Subcutaneous preadipocyte (primary cell): ENCODE measurements around the gene CRTAC1.

- CAGE, long polyA plus RNA = no peak
These were observed 581 bp downstream of the SFRP5 start for GRCh38 chr10:97770931-97771905.

GRCh38 chr10:97772384-97772822 is 604 bp upstream of the SFRP5 start:
- CAGE, long polyA plus RNA = no peak

- CAGE, long polyA plus RNA = no peak
These were observed 7.5 kb upstream of the GOLGA7B start for GRCh38 chr10:97842177-97842425.

GRCh38 chr10:97882301-97882644 is 32.6 kb downstream of the GOLGA7B start:
- CAGE, long polyA plus RNA = no peak

DNA sequence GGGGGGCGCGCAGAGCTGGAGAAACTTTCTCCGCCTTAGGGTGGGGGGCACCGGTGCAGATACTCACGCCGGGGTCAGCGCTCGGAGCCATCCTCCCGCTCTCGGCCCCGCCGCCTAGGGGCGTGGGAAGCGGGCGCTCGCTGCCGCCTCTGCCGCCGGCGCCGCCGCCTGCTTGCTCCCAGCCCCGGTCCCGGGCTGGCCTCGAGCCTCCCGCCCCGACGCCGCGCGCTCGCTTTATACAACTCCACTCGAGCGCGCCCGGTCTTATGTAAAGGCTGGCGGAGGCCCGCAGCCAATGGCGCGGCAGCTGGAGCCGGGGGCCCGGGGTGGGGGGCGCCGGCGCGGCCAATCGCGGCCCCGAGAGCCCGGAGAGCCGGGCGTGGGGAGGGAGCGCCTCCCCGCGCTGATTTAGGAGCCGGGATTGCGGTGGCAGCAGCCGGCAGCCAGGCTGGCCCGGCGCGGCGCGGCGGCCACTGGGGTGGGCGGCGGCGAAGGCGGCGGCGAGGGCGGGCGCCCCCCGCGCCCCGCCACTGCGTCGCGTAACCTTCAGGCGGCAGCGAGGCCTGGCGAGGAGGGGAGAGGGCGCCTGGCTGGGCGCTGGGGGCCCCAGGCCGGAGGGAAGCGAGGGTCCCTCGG is at the start of gene CRTAC1:
TSS of gene CRTAC1 (minus strand) at position 240 of the 636 bp plus-strand sequence.
- CAGE, long polyA plus RNA = no peak

- CAGE, long polyA plus RNA = no peak
These were observed 50.7 kb downstream of the R3HCC1L start for GRCh38 chr10:98185079-98185704.

DNA sequence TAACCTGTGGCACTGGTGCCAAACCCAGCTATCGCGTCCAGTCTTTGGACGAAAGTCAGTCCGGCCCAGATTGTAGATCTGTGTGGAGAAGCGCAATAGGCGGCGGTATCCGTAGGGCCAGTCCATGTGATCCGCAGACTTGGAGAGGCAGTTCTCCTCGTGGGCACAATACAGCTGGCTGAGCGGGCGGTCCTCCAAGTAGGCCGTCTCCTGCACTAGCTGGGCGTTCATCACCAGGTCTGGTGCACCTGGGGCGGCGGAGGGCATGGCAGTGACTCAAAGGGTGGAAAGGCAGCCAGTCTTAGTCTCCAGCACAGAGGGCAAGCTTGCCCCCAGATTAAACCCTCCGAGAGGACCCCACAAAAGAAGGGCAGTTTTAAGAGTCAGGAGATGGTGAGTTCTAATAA is 14.4 kb downstream of the LOXL4 start:
- CAGE, long polyA plus RNA = no peak

- CAGE, long polyA plus RNA = no peak
These were observed 41.4 kb upstream of the LOXL4 start for GRCh38 chr10:98309343-98309924.

- CAGE, long polyA plus RNA = no peak
These were observed 9.8 kb downstream of the HPS1 start for GRCh38 chr10:98436879-98437464.

GRCh38 chr10:98467889-98468296 is 21.2 kb upstream of the HPS1 start:
- CAGE, long polyA plus RNA = no peak

- CAGE, long polyA plus RNA = no peak
These were observed 9.1 kb downstream of the GOT1 start for GRCh38 chr10:99421224-99421847.

- CAGE, long polyA plus RNA = no peak
These were observed 36.5 kb upstream of the GOT1 start for GRCh38 chr10:99466740-99467508.

DNA sequence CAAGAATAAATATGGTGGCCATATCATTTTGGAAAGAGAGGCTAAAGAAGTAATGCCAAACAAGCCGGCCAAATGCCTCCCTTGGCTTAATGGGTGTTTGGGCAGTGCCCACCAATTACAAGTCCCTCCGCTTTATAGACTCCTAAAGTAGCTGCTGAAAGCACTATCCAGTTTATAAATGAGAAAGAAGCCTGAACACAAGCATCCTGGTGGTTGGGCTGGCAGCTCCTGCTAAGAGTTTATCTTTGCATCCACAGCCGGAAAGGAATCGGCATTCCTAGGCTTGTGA is 13.1 kb upstream of the NKX2-3 start:
- CAGE, long polyA plus RNA = no peak

GRCh38 chr10:99526742-99527445 is 5.8 kb upstream of the NKX2-3 start:
- CAGE, long polyA plus RNA = no peak

DNA sequence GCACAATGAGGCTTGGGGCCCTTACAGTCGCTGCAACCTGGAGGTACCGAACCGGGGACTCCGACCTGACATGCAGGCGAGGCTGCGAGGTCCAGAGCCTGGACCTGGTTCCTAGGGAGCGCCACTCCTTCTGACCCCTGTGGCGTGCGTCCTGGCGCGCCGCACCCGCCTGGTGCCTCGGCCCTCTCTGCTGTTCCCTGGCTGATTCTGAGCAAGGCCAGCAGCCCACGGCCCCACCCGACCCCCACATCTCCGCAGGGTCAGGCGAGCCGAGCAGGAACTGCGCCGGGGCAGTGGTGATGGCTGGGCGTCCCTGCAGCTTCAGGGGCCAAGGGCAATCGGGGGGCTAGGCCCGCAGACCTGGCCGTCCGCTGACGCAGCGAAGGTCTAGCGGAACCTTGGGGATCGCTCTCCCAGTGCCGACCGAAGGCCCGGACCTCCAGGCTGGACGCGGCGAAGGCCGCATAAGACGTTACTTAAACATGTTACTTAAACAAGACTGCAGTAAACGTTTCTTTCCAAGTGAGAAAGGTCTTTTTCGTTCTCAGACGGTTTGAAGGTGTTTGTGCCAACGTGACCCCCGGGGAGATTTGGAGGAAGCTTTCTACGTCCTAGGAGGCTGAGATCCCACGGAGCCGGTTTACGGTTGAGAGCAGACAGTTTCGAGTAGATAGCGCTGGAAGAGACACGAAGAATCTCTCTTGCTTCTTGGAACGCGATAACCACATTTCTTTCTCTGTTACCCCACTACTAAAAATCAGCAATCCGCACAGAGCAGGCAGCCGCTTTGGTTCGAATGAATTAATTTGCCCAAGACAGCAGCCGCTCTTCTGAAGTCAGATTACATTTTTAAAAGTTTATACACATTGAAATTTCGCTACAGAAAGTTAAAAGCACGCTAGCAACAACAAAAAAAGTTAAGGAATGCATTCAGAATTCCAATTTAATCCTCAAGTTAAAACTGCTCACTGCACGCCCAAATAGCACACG is 5.0 kb upstream of the NKX2-3 start:
- CAGE, long polyA plus RNA = no peak

- CAGE, long polyA plus RNA = no peak
These were observed 2.7 kb downstream of the NKX2-3 start for GRCh38 chr10:99535005-99536205.

- CAGE, long polyA plus RNA = no peak
These were observed 15.2 kb downstream of the COX15 start for GRCh38 chr10:99716558-99717365.

DNA sequence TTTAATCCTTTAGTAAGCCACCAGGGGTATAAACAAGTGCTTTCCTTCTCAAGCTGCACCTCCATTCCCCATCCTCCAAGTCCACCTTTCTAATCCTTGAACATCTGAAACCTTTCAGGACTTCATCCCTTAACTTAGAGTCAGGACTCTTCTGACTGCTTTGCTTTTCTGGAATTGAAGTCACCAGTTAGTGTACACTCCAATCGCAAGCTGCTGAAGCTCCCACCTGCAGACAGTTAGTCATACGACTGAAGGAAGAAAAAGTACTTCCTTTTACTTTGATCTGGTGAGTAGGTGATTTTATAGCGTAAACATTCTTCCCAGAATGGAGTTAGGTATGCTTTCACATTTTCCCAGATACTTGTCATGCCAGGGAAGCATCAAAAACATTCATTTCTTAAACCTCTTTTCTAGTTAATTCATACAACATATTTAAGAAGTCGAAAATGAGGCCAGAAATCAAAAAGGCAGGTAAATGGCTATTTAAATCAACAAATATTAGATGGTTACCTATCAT is 78.5 kb downstream of the DNMBP start:
- CAGE, long polyA plus RNA = no peak

GRCh38 chr10:100038604-100039096 is 28.9 kb upstream of the DNMBP start:
- CAGE, long polyA plus RNA = no peak

DNA sequence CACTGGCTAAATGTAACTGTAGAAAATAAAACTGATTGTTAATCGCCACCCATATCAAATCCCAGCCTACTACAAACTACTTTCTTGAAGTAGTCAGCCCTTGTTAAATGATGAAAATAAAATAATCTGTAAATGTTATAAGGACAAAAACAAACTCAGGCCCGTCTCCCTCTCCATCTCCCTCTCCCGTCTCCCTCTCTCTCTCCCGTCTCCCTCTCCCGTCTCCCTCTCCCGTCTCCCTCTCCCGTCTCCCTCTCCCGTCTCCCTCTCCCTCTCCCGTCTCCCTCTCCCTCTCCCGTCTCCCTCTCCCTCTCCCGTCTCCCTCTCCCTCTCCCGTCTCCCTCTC is 8.7 kb upstream of the CWF19L1 start:
- CAGE, long polyA plus RNA = no peak